MCF 10A (cell line): ENCODE data around the genes BARD1 and RPL37A.

GRCh38 chr2:214683952-214684630 lies 125.4 kb downstream of the BARD1 start:
- PRO-cap = no peak
- RRBS = no CpG with 5 or more reads among the region's 21 CpGs

DNA sequence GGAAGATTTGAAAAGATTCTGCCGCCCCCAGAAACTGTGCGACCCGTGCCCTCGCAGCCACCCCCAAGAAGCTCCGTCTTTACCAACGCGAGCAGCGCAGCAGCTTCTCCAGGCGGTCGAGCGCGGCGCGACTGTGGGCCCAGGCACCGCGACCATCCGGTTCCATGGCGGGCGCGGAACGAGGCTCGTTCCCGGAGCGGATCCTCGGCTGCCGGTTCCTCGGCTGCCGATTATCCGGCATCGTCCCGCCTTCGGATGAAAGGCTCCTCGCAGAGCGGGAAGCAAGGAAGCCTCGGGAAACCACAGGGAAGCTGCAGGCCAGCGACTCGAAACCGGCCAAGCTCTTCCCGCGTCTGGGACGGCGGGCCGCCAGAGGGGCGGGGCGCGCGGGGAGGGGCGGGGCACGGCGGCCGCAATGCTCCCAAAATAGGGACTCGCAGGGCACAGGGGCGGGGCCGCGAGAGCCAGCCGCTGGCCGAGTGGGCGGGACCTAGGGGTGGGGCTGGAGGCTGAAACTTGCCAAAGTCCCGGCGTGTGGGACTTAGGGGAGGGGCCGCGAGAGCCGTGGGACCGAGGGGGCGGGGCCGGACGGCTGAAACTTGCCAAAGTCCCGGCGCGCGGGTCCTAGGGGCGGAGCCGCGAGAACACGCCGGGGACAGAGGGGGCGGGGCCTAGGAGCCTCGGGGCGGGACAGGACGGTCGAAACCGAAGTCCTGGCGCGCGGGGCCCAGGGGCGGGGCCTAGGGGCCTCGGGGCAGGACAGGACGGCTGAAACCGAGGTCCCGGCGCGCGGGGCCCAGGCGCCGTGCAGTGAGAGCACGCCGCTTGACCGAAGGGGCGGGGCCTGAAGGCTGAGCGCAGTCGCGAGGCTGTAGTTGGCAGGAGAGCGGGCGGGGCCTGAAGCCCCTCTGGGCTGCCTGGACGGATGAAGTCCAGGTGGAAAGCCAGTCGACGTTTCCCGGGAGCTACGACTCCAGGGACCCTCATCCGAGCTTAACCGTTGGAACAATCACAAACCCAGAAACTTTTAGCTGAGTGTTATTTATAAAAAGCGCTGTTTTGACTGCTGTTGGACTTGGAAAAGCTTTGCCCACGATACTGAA lies at the start of gene BARD1:
TSS of gene BARD1 (minus strand) at position 355 of the 1,103 bp plus-strand sequence.
- PRO-cap = bidirectional peak, plus-strand start at position 134 of the sequence, minus-strand start at position 135 of the sequence; bidirectional peak, plus-strand start at position 881 of the sequence, minus-strand start at position 355 of the sequence
- RRBS = 1% methylated on average over 30 of the region's 113 CpGs

DNA sequence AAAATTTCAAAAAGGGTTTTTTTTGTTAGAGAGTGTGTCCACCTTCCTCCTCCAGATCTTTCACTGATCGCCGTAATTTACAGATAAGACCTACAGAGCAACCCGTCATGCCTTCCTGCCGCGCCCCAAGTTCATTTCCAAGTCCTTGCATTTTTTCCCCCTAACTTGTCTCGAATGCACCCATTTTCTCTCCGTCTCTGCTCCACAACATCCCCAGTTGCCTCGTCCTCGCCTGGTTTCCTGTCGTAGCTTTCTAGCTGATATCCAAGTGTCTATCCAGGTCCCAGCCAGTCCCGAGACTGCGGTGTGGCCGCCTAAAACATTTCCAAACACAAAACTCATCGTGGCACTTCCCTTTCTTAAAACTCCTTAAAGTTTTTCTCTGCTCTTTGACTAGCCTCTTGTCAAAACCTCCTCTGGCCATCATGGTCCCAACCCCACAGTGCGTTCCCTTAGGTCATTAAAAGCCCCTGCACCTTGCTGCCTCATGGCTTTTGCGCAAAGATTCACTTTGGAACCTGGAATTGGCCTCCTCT lies 1.2 kb upstream of the BARD1 start:
- PRO-cap = no peak
- RRBS = no CpG with 5 or more reads among the region's 16 CpGs

DNA sequence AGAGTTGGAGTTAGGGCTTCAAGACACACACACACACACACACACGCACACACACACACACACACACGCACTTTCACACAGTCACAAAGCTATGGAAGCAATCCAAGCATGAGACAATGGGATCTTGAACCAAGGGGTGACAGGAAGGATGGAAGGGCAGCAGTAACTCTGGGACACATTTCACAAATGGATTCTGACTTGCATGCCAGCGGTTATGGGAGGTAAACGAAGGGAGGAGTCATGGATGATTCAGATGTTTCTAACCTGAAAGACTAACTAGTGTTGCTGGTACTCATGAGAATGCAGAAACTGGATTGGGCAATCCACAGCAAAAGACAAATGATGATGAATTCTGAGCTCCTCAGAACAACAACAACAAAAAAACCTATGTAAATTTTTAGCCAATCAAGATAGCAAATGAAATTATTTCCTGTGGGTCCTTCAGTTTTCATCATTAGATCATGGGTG lies 32.8 kb downstream of the ABCA12 start:
- PRO-cap = bidirectional peak, plus-strand start outside the sequence, minus-strand start at position 187 of the sequence
- RRBS = no CpG with 5 or more reads among the region's 4 CpGs

GRCh38 chr2:215139927-215140629 lies 1.7 kb upstream of the ABCA12 start:
- PRO-cap = no peak
- RRBS = no CpG with 5 or more reads among the region's 6 CpGs

- PRO-cap = no peak
- RRBS = no CpG with 5 or more reads among the region's 11 CpGs
Measured at GRCh38 chr2:215348687-215349401, 37.0 kb downstream of the ATIC start.

GRCh38 chr2:215378134-215378520 lies 57.7 kb downstream of the FN1 start:
- PRO-cap = no peak
- RRBS = no CpG with 5 or more reads among the region's 2 CpGs

DNA sequence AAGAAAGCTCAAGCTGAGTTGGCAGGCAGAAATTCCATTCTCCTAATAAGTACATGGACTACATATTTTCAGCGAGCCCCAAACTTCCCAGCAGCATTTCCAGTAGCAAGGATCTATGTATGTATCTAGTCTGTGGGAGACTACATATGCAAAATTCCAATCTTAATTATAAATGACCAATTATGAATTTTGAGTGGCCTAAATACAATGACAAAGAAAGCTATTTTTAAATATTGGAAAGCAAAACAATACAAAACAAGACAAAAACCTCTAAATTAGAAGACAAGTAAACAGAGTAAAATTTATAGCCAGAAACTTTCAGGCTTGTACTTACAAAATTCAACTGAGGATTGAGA lies 4.9 kb downstream of the FN1 start:
- PRO-cap = no peak
- RRBS = no CpG with 5 or more reads among the region's 1 CpG

DNA sequence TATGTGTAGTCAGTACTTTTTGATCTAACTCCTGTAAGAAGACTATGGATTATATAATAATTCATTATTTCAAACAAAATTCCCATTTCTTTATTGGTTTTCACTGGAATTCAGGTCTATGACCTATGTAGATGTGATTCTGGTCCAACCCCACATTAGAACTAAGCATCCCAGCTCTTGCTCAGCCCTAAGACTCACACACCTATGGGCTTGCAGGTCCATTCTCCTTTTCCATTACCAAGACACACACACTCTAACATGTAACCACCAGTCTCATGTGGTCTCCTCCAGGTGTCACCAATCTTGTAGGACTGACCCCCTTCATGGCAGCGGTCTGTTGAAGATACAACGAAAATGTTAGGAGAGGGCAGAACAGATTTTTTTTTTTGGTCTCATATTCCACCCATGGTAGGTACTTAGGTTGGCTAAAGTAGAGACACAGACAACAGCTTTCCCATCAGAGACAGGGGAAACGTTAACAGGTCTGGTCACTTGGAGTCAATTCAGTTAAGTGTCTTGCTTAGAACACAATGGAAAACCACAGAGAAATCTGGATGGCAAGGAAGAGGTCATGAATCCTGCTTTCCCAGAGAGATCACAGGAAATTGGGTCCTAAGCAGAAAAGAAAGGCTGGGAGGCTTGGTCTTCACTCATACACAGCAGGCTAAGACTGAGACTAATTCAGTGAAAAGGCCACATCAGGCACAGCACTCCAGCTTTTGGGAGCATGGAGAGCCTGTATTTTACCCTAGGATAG lies 4.1 kb downstream of the FN1 start:
- PRO-cap = no peak
- RRBS = no CpG with 5 or more reads among the region's 3 CpGs

GRCh38 chr2:215436174-215437239 lies 639 bp upstream of the FN1 start:
- PRO-cap = bidirectional peak, plus-strand start at chr2:215436251, minus-strand start at chr2:215436068
- RRBS = 0% methylated on average over 2 of the region's 49 CpGs

- PRO-cap = no peak
- RRBS = no CpG with 5 or more reads among the region's 4 CpGs
Measured at GRCh38 chr2:215505315-215505875, 69.5 kb upstream of the FN1 start.

DNA sequence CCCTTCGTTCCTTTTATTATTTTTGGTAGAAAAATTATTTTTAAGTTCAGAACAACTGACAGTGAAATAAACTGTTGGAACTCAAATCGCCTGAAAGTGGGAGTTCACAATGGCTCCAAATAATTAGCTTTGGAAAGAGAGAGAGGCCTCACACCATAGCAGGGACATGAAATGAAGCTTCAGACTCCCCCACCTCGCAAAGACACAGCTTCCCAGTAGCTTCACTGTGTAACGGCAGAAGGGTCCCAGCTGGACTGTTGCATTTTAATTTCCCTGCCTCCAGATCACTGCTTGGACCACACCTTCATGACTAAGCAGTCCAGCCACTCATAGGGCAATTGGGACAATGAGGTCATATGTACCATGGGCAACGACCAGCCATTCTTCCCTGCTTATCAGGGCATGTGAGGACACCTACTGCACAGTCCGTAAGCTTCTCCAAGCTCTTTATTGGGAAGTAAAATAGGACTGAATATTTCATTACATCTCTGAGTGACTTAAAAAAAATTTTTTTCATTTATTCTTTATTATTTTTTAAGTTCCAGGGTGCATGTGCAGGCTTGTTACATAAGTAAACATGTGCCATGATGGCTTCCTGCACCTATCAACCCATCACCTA lies 183.1 kb downstream of the MREG start:
- PRO-cap = bidirectional peak, plus-strand start at position 422 of the sequence, minus-strand start at position 259 of the sequence
- RRBS = no CpG with 5 or more reads among the region's 6 CpGs

DNA sequence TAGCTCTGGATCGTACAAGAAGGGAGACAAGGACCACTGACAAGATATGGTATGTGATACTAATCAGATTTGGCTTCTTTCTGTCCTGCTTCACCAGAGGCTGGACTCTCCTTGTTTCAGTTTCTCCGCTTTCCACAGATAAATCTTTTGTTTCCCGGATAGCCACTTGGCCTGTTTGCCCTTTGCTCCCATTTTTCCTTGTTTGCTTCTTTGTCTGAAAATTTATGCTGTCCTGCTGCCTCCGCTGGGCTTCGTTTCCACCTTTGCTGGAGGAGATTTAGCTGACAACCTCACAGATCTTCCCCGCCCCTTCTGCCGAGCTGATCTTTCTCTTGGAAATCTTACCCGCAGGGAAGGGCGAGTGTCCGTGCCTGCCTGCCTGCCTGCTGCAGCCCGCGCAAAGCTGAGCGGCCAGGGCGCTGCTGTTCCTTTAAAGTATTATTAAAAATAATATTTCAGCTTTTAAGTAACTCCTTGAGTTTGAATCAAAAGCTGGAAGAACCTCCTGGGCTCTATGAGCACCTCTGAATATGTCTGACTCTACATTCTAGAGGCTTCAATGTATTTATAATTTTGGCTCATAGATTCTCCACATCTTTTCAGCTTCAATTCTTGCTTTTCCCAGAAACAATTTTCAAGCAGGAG lies 1.4 kb upstream of the XRCC5 start:
- PRO-cap = no peak
- RRBS = no CpG with 5 or more reads among the region's 14 CpGs

DNA sequence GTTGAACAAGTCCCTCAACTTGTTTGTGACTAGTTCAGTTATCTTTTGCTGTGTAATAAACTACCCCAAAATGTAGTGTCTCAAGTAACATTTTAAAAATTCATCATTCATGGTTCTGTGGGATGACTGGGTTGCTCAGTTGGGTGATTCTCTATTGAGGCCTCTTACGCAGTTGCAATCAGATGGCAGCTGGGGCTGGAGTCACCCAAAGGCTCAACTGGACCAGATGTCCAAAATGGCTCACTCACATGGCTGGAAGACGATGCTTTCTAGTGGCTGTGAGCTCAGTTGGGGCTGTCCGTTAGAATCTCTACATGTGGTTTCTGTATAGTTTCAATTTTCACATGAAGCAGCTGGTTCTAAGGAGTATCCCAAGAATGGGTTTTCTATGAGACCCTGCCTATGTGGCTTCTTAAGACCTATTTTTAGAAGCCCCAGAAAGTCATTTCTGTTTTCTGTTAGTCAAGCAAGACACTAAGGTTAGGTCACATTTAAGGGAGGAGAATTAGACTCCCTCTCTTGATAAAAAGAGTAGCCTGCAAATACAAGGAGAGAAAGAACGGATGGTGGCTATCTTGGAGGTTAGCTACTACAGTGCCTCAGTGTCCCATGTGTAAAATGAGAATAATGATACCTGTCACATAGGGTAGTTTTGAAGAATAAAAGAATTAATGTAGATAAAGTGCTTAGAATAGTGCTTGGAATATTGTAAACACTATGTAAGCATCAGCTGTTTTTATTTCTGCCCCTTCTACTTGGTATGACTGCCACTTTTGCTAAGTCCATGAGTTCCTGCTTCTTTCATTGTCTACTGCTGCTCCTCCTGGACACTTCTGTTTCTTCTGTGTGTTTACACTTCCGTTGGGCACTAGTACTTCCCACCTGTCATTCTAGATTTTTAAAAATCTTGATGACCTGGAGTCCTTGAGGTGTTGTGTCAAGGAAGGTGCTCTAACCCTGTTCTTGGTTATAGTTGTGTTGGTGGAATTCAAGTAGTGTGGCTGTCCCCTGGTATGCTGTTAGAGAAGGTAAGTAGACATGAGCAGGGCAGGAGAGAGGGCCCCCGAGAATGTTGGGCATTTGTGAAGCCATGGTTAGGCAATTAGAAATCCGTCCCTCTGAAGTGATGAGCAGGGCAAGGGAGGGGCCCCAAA lies 4.7 kb downstream of the XRCC5 start:
- PRO-cap = no peak
- RRBS = no CpG with 5 or more reads among the region's 7 CpGs

DNA sequence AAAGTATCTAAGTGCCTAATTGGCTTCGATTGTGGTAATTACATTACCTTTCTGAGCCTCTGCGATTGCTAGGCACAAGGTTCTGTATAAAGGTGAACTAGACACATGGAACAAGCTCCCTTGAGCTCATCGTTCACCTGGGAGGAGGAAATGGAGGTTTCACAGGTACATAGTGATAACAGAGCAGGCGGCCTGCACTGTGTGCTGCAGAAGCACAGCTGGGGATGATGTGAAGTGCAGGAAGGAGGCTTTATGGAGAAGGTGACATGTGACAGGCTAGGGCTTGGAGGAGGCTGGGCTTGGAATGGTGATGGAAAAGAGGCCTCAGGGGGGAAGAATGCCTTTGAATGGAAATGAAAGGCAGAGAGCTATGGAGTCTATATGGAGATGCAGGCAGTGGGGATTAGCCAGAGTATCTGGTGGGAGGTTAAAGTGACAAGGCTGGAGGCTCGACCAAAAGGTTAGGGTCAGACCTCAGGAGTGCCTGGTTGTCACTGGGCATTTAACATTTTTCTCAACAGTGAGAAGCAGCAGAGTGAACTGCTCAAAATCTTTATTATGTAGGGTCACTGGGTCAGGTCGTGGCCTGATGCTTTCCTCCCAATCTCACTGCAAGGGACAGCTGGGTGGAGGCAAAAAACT lies 22.8 kb downstream of the MARCHF4 start:
- PRO-cap = no peak
- RRBS = no CpG with 5 or more reads among the region's 6 CpGs

GRCh38 chr2:216498580-216499670 lies at the start of gene RPL37A:
RPL37A (plus strand) TSS chr2:216498844.
- PRO-cap = bidirectional peak, plus-strand start at chr2:216498844, minus-strand start at chr2:216498687; bidirectional peak, plus-strand start at chr2:216499955, minus-strand start at chr2:216499455
- RRBS = no CpG with 5 or more reads among the region's 53 CpGs

DNA sequence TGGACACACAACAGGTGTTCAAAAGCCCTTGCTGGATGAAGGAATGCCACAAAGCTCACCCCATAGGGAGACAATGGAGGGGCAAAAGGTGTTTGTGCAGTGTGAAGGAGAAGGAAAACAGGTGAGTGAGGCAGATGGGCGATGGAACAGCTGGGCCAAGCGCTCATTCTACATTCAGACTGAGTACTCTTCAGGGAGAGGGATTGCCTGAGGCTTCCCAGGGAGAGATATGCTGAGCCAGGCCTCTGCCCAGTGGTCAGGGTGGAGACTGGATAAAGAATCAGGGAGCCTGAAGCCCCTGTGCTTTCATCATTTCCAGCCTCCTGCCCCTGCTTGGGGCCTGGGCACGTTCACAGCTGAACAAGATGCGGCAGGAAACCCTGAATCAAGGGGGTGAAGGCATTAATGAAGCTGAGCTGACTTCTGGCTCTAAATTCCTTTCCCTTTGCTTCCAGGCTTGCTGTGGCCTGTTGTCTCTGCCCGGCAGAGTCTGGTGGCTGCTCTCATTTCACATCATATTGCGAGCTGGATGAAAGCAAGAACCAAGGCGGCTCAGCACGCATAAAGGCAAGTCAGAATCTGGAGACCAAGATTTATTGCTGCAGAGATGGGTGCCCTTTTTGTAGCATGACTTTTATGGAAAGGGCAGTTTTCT lies 34.9 kb downstream of the RPL37A start:
- PRO-cap = no peak
- RRBS = no CpG with 5 or more reads among the region's 8 CpGs

- PRO-cap = no peak
- RRBS = no CpG with 5 or more reads among the region's 12 CpGs
Measured at GRCh38 chr2:216535290-216536111, 36.9 kb downstream of the RPL37A start.

- PRO-cap = no peak
- RRBS = no CpG with 5 or more reads among the region's 6 CpGs
Measured at GRCh38 chr2:216536716-216537158, 38.1 kb downstream of the RPL37A start.

GRCh38 chr2:216596237-216596754 lies 36.9 kb upstream of the IGFBP2 start:
- PRO-cap = no peak
- RRBS = no CpG with 5 or more reads among the region's 8 CpGs